ENCODE measurements around the gene NUDT4.

GRCh38 chr12:91834578-91834777 lies 311.2 kb downstream of the BTG1 start:
- PRO-cap, result no peak

- PRO-cap, result no peak
These were observed 167.6 kb downstream of the BTG1 start for GRCh38 chr12:91978090-91978478.

GRCh38 chr12:92070170-92070719 lies 75.4 kb downstream of the BTG1 start:
- PRO-cap, result no peak

DNA sequence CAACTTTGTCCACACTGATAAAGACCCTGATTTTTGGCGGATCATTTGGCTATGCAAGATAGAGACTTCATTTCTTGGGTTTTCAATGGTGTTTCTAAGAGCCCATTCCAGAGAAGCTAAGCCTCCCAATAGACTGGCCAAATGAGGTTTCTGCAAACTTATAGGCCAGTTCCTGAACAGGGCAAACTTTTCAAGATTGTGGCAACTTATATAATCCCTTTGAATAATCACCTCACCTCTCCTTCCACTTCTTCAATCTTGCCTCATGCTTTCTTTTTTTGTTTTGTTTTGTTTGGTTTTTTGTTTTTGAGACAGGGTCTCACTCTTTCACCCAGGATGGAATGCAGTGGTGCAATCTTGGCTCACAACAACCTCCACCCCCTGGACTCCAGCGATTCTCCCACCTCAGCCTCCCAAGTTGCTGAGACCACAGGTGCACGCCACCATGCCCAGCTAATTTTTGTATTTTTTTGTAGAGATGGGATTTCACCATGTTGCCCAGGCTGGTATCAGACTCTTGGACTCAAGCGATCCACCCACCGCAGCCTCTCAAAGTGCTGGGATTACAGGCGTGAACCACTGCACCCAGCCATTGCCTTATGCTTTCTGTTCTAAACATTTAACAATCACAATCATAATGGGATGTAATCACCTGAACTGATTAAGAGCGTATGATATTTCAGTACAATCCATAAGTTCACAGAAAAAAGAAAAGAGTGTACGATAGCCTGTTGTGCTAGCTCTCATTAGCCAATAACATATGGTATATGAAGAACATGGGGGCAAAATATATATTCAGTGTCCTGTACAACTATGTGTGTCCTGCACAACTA lies 54.4 kb downstream of the BTG1 start:
- PRO-cap, result no peak

GRCh38 chr12:92107179-92107710 lies 38.4 kb downstream of the BTG1 start:
- PRO-cap, result no peak

- PRO-cap, result no peak
These were observed 36.0 kb downstream of the BTG1 start for GRCh38 chr12:92109574-92110027.

GRCh38 chr12:92118791-92119574 lies 26.7 kb downstream of the BTG1 start:
- PRO-cap, result no peak

- PRO-cap, result no peak
These were observed 22.1 kb downstream of the BTG1 start for GRCh38 chr12:92123454-92124132.

DNA sequence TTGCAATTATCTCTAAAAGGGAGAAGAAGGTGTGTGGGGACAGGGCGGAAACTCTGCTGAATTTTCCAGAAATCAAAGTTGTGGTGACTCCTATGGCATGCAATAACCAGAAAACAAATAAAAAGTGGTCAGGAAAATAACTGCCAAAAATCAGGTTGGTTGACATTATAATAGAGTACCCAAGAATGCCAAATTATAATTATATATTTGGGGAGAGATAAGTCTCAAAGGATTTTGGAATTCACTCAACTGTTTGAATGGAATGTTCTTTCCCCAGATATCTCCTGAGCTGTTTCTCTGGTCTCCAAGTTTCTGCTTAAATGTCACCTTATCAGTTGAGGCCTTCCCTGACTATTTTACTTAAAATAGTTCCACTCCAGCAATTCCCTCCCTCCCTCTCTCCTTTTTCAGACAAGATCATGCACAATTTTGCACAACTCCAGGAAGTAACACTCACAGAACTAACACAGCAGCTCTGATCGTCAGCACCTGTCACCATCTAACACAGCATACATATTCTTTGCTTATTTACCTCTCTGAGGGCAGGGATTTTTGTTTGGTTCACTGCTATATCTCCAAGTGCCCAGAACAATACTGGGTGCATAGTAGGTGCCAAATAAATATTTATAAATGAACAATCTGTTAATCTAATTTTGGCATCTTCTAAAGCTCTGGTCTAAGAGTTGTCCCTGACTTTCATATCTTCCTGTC lies 12.5 kb downstream of the BTG1 start:
- PRO-cap, result no peak

DNA sequence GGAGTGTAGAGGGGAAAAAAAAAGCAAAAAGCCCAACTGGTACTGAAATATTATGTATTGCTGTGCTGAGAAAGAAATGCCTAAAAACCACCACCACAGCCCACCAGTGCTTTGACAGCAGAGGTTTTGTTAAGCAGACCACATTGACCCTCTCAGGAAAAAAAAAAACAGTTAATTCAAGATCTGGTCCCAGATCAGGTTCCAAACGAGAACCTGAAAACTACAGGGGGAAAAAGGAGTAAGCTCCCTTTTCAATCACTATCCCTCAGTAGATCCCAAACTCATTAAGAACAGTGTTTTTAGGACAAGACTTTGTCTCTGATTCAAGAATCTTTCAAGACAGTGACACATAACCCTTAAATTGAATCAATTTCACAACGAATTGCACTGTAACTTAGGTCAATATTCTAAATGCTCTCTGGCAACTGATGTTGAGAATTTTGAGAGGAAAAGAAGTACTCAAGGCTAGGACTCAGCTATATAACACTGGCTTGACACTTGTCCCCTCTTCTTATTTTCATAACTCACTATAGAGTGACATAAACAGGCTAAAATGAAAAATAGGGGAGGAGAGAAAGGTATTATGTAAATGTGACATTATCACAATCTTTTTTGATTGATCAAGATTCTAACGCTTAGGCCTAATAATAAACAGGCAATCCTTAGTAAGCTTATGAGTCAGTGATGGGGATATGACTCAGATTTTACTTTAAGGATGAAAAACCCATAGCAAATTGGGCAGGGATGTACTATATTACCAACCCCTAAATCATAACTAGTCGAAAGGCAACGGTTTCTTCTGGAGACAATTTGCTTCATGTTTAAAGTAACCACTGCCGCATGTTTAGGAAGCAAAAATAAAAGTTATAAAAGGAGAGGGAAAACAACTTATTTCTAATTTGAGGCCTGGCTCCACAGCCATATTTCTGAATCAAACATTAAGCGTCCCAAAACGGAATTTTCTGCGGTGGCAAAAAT lies 11.0 kb downstream of the BTG1 start:
- PRO-cap, result no peak

DNA sequence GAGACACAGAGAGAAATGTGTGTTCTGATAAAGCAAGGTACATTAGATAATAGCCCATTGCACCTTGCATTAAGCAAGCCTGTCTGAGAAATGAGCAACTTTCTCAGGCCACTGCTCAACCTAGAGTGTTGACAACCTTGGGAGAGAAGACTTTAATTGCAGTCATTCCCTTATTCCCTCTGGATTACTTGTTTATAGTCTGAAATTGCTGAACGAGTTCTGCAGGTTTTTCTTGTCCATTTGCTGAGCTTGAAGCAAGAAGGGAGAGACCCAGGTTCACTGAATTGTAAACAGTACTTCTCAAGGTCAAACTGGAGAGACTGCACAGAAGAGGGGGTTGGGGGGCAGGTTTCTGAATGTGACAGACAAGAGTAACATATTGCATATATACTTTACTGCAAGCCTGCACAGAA lies 159.4 kb upstream of the PLEKHG7 start:
- PRO-cap, result no peak

- PRO-cap, result no peak
These were observed 149.4 kb upstream of the PLEKHG7 start for GRCh38 chr12:92553357-92553819.

DNA sequence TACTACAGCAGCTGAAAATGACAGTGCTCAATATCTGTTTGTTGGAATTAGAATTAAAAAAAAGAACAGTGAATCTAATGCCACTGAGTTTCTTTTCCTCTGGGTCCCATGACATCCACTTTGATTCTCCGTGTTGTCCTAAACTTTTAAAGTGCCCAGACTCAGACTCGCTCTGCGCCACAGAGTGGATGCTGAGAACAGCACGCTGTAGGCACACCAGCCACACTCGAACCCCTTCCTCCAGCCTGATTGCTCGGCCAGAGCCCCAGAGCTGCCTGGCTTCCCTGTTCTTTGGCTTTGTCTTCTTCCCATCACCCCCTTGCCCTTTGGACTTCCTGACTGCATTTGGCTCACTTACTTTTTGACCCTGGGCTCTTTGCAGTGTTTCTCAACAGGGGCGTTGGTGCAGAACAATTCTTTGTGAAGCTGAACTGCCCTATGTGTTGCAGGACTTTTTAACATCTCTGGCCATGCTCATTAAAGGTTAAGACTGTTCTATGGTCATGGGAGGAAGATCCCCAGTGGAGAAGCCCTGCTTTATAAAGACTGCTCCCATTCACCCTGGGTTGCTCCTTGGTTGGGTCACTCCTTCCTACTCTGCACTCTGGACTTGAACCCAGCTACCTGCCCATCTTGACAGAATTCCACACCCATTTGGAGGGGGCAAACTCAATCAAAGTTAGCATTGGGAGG lies 127.9 kb upstream of the PLEKHG7 start:
- PRO-cap, result no peak

DNA sequence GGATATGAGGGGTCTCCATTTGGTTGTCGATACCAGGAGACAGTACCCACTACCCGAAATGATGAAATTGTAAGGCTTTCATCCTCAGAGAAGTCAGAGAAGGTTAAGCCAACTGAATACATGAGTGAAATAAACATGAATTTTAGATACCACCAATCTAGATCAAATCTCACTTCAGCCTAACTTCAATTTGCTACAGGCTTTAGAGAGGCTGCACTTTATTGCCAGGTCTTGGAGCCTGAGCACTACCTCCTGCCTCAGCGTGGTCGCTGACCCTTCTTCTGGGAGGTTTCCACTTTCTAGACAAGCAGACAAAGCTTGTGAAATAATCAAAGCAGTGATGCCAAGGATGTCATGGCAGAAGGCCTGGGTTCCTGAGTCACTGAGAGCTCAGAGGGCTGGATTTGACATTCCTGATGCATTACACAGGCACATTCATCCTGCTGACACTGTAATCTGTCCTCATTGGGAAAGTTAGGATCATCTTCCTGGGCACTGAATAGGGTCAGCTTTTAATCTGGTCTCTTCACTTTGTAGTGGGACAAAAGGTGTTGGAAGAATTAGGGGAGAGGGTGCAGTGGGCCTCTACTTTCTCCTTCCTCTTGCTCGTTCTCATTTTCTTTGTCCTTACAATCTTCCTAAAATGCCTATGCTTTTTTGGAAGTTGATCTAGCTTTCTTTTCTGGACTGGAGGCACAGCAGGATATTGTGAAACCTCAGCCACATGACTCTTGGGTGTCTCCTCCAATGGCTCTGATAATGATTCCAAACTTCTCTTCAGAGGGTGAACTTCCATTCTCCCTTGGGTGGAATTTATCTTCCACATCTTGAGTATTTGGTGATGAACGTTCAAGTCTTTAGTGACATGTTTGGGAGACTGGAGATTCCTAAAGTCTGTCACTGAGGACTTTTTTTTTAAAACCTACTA lies 29.7 kb downstream of the EEA1 start:
- PRO-cap, result no peak

DNA sequence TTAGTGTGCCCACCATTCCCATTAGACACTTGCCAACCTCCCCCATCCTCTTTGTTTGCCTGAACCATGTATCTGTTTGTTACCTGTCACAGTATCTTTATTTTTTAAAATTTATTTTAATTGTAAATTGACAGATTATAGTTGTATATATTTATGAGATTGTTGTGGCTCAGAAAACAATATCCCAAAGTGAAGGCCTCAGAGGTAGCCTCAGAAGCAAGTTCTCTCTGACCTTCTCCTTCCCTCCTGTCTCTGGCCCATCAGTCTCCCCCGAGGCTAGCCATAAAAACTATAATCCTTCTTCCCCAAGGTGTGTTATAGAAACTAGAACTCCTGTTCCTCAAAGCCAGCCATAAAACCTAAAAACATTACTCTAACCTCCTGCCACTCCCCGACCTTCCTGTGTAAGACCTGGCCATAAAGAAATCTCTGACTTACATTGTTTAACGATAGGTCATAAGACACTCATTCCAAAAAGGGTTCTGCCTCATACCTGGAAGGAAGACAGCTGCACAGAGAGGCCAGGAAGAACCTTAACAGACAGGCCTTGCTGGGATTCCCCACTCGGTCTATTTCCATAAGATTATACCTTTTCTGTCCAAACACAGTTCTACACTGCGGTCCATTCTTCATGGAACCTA lies 70.8 kb upstream of the EEA1 start:
- PRO-cap, result no peak

DNA sequence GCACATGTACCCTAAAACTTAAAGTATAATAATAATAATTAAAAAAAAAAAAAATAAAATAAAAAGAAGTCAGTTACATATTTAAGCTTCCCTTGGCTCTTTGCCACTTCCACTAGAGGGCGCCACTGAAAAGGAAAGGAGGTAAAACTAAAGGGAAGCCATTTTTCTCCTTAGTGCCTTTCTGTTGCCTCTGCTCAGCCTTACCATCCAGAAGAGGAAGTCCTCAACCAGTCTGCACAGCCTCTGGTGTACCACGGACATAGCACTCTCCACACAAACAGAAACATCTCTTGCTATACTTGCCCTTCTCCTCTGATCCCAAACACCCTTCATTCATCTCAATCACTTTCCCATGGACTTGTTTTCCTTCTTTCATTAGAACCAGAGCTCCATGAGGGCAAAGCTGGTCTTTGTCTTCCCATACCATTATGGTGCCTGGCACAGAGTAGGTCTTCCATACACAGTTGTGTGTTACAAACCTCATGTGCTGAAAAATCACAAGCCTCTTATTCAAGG lies 169.0 kb upstream of the EEA1 start:
- PRO-cap, result no peak

GRCh38 chr12:93377390-93378149 lies at the start of gene NUDT4:
Gene NUDT4 (plus strand): TSS chr12:93377925.
- PRO-cap, result bidirectional peak, plus-strand start at chr12:93377926, minus-strand start at chr12:93377746

DNA sequence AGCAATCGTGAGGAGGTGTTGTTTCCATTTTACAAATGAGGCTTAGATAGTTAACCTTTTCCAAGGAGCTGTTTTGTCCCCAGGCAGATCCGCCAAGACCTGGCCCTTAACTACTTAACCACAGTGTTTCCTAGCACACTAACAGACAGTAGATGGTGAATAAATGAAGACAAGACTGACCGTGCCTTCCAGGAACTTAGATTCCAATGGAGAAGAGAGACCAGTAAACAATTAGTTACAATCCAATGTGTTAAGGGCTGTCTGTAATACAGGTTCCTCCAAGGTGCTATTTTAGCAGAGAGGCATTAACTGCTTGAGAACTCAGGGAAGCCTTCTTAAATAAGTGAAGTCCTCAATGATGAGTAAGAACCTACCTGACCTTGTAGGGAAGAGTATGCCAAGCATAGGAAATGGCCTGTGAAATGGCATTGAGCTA lies 1.1 kb upstream of the UBE2N start:
- PRO-cap, result no peak

DNA sequence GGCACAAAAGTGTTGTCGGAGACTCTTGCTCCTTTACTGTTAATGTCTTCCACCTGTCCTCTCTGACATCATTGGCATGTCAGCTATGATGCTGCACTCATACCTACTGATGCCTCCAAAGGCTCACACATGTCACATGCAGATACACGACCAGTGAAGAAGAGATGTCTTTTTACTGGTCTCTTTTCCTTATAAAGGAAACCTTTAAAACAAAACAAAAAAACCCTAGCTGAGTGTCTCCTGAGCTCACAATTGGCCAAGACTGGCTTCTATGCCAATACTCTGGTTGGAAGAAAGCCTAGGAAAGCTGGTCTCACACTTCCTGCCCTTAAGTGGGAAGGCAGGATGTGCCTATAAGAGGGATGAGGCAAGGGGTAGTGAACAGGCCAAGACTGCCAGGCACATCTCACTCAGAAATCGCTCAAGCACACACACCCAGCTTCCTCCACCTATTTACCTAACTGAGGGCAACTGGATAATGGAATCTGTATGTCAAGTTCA lies 49.9 kb downstream of the SOCS2 start:
- PRO-cap, result no peak

DNA sequence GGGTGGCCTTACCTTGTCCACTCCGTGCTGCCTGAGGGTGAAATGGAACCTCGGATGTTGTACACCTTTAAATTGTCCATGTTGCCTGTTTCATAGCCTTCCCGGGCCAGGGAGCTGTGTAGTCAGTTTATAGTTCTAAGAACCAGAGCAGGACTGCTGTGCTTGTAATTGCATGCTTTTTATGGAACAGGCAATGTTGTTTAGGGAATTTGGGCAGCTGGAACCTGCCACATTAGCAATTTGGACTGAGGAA lies 60.4 kb downstream of the CRADD start:
- PRO-cap, result no peak

Measured in left lung (tissue), 1 donor.